A172 (cell line): ENCODE measurements around the genes ELF3, PPP1R12B and RABIF.

GRCh38 chr1:201915278-201916022 is 26.8 kb downstream of the SHISA4 start:
- RAMPAGE, long total RNA, result no peak

DNA sequence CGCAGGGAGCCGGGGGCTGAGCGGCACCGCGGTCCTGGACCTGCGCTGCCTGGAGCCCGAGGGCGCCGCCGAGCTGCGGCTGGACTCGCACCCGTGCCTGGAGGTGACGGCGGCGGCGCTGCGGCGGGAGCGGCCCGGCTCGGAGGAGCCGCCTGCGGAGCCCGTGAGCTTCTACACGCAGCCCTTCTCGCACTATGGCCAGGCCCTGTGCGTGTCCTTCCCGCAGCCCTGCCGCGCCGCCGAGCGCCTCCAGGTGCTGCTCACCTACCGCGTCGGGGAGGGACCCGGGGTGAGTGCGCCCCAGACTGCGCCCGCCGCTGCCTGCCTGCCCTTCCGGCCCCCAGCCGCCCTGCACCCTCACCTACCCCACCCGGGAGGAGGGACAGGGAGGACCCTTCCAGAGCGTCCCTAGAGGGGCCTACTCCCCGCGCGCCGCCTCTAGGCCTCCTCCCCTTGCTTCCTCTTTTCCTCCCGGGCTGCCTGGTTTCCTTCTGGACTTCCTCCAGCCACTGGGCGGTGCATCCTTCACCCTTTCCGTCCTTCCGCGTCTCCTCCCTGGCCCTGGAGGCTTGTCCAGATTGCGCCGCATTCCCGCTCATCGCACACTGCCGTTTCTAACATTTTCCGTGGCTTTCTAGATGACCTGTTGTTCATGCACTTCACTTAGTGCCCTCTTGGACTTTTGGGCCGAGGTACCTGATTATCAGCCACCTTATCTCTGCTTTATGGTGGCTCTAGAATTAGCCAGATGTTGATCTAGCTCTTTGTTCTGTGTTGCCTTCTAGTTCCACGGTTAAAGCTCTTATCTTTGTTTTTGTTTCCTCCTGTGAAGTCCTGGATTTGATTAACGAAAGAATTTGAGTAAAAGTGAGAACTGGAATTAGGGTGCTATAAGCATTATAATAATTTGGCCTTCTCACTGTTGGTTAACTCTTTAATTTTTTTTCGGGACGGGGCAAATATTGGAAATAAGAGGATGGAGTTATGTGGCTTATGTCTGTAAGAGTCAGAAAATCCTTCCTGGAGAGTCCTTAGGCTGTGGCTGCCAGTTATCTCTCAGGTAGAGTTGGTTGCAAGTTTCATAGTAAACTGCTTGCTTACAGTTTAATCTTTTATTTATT is 737 bp downstream of the RNPEP start:
- RAMPAGE, long total RNA, result no peak

- RAMPAGE, long total RNA, result no peak
Measured at GRCh38 chr1:202009632-202009957, 792 bp upstream of the ELF3 start.

DNA sequence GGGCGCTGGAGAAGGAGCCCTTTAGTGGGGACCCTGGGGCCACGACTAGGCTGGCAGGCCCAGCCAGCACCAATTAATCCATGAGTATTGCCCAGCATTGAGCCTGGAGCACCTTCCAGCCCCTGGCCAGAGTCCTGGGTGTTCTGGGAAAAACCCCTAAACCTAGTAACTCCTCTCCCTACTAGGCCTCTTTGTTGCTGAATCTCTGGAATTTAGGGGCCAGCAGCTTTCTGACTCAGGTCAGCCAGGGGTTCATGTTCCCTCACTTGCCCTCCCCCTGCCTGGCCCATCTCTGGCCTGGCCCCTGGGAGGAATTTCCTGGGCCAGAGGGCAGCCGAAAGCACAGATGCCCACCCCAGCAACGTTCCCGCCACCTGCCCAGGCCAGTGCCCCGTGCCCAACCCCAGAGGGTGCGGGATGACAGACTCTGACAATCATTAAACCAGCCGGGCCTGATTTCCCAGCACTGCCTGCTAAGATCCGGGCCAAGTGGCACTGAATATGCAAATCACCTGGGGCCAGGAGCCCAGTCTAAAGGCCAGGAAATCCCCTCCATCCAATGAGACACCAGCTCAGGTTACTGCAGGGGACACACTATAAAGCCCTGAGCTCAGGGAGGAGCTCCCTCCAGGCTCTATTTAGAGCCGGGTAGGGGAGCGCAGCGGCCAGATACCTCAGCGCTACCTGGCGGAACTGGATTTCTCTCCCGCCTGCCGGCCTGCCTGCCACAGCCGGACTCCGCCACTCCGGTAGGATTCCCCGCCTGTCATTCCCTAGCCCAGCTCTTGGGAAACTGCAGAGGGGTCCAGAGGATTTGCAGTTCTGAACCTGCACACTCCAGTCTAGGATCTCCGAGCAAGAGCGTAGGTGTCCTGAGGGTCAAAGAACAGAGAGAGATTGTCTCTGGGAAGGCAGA is at the start of gene ELF3:
ELF3 (plus strand) TSS at position 630 of the 916 bp plus-strand sequence.
- RAMPAGE, long total RNA, result start-site peak on the minus strand centred at position 447 of the sequence, 96 bp wide, 7 and 11 reads in 2 replicates; start-site peak on the plus strand centred at position 648 of the sequence, 50 bp wide, 10 and 62 reads in 2 replicates

GRCh38 chr1:202017695-202018359 is 7.4 kb downstream of the ELF3 start:
- RAMPAGE, long total RNA, result no peak

DNA sequence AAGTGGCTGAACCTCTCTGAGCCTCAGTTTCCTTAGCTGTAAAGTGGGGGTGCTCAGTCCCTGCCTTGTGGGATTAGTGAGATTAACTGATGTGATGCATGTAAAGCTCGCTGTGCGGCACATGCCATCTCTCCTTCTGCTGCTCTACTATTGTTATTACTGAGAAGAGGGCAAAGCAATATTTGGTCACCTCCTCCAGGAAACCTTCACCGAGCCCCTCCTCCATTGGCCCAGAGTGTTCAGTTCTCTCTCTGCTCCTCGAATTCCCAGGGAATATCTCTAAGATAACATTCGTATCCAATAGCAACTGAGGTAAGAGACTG is 31.7 kb downstream of the ELF3 start:
- RAMPAGE, long total RNA, result no peak

DNA sequence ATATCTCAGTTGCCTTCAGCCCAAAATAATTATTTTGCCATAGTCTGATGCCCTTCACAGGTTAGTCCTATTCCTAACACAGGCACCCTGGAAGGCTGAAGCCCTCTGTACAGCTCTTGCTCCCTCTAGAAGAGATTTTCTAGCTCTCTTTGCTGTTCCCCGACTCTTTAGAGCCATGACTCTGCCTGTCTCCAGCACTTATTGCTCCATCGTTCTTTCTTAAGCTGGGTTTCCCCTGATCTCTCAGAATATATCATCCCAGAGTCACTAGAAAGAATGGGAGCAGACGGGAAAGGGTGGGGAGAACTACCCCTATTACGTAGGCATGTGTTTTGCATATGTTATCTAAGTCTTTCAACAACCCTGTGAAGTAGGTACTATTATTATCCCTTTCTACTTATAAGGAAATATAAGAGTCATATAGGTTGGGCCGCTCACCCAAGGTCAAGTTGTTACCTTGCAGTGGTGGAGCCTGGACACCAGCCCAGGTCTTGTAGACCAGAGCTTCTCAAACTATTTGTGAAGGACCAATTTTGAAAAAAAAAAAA is 38.7 kb downstream of the ELF3 start:
- RAMPAGE, long total RNA, result no peak

- RAMPAGE, long total RNA, result no peak
Measured at GRCh38 chr1:202135252-202136142, 9.0 kb downstream of the ARL8A start.

DNA sequence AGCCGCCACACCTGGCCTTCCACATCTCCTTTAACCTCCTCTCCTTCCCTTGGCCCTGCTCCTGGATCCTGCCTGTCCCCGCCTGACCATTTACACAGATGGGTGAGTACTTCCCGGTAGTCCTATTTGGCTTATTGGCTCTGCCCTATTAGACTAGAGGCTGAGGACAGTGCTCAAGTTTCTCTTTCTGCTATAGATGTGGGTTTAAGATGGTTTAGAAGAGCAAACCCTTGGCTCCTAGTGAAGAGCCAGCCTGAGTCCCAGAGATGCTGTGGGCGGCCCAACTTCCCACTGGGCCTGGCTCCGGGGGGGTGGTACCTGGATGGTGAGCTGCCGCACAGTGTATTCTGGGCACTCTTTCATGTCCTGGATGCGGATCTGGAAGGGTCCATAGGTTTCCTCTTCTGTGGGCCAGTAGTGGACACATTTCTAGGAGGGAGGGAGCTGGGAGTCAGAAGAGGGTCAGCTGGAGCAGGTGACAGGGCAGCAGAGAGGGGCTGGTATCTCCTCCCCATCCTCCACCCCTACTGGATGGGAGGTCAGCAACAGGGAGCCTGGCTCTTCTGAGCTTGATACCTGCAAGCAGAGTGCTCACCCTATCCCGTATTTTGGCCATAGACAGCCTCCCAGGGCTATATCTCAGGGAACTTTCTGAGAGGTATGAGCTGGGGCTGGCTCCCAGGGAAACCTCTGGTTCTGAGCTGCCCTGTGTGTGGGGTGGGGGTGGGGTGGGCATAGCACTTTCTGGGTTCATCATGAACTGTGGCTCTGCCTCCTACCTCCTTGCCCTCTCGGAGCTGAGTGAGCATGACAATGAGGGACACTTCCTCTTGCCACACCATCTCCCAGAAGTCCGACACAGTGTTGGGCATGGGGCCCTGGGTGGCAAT is 6.8 kb downstream of the PTPN7 start:
- RAMPAGE, long total RNA, result no peak

- RAMPAGE, long total RNA, result no peak
Measured at GRCh38 chr1:202155192-202155915, 5.0 kb downstream of the PTPN7 start.

- RAMPAGE, long total RNA, result no peak
Measured at GRCh38 chr1:202203372-202203951, 9.9 kb downstream of the LGR6 start.

DNA sequence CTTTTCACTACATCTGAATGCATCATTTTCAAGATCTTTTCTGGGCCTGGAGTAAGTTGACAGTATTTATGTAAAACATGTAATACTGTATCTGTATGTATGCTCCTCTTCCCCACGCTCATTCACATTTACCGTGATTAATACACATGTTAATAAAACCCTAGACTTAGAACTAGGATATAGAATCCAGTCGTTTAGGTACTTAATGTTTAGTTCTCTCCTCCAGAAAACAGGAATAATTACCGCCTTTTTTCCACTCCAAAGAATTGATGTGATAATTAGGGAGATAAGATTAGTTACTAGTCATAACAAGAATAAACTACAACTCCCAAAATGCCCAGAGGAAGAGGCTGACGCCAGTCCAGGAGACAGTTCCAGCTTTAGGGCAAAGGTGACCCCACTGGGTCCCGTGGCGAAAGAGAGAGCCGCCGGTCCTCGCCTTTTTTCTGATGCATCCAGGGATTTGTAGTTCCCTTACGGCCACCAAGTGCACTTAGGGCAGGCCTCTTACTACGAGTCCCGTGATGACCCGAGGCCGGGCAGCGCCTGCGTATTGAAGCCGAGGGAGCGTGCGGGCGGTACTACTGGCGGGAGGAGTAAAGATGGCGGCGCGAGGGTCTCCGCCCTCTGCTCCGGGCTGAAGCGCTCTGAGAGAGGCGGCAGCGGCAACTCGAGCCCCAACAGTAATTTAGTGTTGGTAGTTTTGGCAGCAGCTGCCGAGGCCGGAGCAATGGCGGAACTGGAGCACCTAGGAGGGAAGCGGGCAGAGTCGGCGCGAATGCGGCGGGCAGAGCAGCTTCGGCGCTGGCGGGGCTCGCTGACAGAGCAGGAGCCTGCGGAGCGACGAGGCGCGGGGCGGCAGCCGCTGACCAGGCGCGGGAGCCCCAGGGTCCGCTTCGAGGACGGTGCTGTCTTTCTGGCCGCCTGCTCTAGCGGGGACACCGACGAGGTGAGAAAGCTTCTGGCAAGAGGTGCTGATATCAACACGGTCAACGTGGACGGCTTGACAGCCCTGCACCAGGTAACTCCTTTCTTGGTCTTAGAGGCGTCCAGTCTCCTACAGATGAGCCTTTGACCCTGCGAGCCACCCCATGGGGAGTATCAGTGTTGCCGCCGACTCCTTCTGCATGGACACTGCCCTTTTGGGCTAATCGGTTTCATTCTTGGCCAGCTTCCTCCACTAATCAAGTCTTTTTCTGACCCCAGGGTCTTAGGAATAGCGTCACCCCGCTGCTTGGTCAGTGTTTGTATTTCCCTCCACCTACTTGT is at the start of gene PPP1R12B:
PPP1R12B (plus strand) TSS at position 578 of the 1,269 bp plus-strand sequence.
- RAMPAGE, long total RNA, result no peak

GRCh38 chr1:202538863-202539112 is 171.5 kb downstream of the SYT2 start:
- RAMPAGE, long total RNA, result no peak

GRCh38 chr1:202581072-202581960 is 128.9 kb downstream of the SYT2 start:
- RAMPAGE, long total RNA, result no peak

DNA sequence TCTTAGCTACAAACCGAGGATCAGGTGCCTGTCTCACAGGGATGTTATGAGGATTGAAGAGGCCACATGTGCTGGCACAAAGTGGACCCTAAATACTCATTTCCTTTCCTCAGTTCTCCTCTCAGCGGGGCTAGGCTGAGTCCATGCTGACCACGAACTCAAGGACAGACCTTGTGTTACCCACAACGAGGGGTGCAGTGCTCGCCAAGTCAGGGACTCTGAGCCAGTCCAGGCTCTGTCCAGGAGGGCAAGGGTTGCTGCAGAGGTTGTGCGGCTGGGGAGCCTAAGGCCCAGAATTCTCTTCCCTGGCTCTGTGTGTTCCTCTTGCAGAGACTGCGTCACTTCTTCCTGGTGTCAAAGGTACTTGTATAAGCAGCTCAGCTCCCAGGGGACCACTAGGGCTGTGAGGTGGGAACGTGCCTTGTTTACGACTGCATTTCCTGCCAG is 83.4 kb downstream of the SYT2 start:
- RAMPAGE, long total RNA, result no peak

- RAMPAGE, long total RNA, result no peak
Measured at GRCh38 chr1:202763771-202764321, 44.4 kb downstream of the KDM5B start.

- RAMPAGE, long total RNA, result no peak
Measured at GRCh38 chr1:202806173-202806726, 2.0 kb downstream of the KDM5B start.

- RAMPAGE, long total RNA, result no peak
Measured at GRCh38 chr1:202811827-202812271, 3.6 kb upstream of the KDM5B start.

GRCh38 chr1:202888967-202889644 is at the start of gene RABIF:
RABIF (minus strand) TSS chr1:202889149.
- RAMPAGE, long total RNA, result start-site peak on the minus strand at chr1:202889111-202889152, 337 and 550 reads in 2 replicates

DNA sequence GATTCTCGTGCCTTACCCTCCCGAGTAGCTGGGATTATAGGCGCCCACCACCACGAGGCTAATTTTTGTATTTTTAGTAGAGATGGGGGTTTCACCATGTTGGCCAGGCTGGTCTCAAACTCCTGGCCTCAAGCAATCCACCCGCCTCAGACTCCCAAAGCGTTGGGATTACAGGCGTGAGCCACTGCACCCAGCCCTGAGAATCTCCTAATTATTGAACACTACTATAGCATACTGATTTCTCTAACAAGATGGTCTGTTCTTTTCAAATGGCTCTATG is 13.2 kb upstream of the KLHL12 start:
- RAMPAGE, long total RNA, result no peak